Myometrial cell (primary cell): ENCODE data around the genes SEMA3C, ABCB4 and CDK14.

DNA sequence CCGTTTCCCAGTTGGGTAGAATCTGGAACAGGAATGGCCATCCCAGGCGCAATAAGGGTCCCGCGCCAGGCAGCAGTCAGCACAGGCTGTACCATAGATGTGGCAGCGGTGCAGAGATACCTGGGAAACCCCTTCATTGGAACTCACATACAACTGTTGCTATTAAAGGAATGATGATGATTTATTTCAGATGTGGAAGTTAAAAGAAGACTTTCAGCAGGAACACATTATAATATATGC is 119.8 kb downstream of the CD36 start:
- RAMPAGE, long total RNA, result no peak

- RAMPAGE, long total RNA, result no peak
These were observed 27.5 kb downstream of the SEMA3C start for GRCh38 chr7:80891375-80891727.

DNA sequence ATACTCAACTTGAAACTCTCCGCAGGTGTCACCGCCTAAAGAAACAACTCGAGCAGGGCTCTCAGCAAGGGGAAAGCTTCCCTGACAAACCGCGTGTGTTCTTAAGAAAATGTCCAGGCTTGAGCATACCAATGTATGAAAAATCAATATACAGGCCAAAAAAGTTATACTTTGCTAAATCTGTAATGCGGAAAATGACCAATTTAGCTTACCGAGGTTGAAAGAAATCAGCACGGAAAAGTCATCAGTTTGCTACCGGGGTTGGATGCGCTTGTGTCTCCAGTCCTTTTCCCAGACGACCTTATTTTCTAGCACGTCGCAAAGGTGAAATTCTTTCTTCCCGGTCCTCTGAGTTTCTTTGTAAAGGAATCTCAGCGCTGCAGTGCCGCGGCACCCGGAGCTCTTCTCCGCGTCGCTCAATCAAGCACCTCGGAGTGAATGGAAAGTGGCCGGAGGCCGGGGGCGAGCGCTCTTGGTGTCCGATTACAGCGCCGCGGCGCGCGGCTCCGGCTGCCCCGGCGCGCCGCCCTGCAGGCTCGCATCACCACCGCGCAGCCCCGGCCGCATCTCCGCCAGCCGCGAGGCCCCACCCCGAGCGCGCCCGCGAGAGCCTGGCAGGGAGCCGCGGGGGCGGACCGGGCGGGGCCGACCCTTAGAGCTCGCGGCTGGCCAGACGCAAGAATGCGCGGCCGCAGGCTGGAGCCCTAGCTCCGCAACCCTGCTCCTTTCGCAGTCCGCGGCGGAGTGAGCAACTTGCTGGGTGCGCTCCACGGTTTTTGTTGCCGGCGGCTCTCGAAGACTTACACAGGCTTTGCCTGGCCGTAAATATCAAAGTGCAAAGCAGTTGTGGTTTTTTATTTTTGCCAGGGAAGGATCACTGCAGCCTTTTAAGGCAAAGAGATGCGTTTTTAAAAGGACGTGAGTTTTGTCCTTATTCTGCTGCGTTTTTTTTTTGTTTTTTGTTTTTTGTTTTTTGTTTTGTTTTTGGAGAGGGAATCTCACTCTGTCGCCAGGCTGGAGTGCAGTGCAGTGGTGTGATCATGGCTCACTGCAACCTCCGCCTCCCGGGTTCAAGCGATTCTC is at the start of gene SEMA3C:
TSS of gene SEMA3C (minus strand) at position 436 of the 1,083 bp plus-strand sequence.
- RAMPAGE, long total RNA, result start-site peak on the minus strand centred at position 461 of the sequence, 177 bp wide, 3,399 and 6,053 reads in 2 replicates

- RAMPAGE, long total RNA, result no peak
These were observed 178.4 kb upstream of the HGF start for GRCh38 chr7:81947997-81948870.

- RAMPAGE, long total RNA, result no peak
These were observed 923 bp downstream of the SEMA3A start for GRCh38 chr7:84193676-84194056.

DNA sequence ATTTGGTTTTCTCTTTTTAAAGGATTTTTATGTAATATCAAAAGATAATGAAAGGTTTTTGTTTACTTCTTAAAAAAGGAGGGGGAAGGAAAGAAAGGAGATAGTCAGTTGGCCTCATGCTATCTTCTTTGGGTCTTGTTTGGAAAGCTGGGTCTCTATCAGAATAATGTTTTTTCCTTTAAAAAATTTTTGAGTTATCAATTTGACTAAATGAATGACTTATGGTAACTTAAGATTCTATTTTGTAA is 242.2 kb downstream of the SEMA3D start:
- RAMPAGE, long total RNA, result no peak

DNA sequence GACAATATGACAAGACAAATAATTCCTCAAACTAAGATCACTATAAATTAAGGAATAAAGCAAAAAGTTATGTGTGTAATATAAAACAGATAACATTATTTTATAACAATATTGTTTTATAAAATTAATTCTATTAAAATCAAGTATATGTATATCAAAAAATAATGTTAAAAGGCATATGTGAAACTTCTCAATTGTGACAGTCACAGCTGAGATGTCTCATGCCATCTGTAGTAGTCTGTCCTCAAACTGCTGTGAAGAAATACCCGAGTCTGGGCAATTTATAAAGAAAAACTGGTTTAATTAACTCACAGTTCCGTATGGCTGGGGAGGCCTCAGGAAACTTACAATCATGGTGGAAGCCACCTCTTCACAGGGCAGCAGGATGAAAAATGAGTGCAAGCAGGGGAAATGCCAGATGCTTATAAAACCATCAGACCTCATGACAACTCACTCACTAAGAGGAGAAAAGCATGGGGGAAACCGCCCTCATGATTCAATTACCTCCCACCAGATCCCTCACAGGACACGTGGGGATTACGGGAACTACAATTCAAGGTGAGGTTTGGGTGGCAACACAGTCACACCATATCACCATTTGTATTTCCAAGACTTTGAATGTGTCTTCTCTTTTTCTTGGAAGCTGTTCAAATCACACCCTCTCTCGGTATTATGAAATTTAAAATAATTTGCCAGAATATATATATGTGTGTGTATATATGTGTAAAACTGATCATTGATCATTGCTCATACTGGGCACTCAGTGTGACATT is 80.3 kb downstream of the SEMA3D start:
- RAMPAGE, long total RNA, result no peak

GRCh38 chr7:86654274-86654606 is 10.5 kb downstream of the GRM3 start:
- RAMPAGE, long total RNA, result no peak

GRCh38 chr7:86880122-86880632 is 179.3 kb downstream of the ELAPOR2 start:
- RAMPAGE, long total RNA, result no peak

- RAMPAGE, long total RNA, result no peak
These were observed 29.9 kb downstream of the DMTF1 start for GRCh38 chr7:87182115-87182648.

GRCh38 chr7:87184211-87184969 is 32.1 kb downstream of the DMTF1 start:
- RAMPAGE, long total RNA, result no peak

- RAMPAGE, long total RNA, result no peak
These were observed 31.4 kb downstream of the TMEM243 start for GRCh38 chr7:87188041-87188524.

DNA sequence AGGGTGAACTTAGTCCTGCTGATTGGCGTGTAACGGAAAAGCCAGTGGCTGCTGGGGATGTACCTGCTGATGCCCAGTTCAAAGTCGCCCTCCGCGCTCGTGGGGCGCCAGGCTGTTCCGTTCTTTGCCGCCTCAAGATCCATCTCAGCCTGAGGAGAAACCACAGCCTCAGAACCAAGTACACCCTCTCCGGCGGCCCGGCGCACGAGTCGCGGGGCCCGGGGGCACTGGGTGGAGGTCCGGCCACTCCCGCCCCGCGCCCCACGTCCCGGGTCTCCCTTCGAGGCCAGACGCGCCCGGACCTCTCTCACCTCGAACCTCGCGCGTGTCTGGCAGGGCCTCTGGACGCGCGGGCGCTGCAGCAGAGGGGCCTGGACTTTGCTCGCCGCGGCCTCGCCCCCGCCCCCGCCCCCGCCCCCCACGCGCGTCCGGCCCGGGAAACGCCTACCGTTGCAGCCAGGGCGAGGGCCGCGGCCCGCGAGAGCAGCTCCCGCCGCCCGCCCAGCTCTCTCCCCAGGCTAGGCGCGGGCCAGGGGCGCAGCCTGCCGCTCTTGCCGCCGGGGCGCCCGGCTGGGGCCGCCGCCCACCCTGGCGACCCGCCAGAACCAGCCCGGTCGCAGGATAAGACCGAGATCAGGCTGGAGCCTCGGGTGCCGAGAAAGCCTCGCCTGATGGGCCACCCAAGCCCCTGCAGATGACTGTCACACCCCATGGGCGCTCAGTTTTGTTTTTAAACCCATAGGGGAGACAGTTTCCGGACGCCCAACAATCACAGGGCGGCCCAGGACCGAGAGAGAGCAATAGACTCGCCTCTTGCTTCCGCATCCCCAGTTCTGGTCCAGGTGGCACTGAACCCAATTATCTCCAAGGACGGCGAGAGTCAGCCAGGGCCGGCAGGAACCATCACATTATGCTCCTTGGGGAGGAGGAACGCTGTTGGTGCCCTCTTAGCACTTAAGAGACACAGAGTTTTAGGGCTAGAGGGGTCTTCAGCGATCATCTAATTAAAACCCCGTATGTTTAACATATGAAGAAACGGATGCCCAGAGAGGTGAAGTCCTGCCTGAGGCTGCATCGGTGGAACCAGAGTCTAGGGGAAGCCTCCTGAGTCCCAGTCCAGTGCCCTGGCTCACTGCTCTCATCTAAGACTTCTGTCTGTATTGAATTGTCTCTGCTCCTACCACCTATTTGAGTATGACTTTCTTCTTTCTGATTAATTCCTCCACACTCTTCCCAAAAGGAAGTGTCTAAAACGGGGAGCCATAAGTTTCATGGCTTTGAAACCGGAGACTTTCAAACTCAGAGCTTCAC is at the start of gene ABCB4:
TSS of gene ABCB4 (minus strand) at position 358 of the 1,311 bp plus-strand sequence.
- RAMPAGE, long total RNA, result no peak

DNA sequence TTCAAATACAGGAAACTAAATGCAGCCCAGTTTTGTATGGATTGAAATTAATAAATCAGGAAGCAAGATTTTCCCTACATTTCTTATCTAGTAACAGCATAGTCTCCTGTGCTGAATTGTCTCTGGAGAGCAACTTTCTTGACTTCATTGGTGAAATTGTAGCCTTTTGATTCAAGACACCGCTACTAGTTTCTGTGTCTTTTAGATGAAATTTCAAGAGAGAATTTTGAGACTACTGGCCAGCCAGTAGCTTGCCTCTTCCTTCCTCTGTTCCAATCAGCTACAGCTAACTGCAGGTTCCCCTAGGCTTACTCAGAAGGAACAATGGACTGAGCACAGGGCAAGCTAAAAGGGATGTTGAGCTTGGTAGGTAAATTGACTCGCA is 80.9 kb downstream of the RUNDC3B start:
- RAMPAGE, long total RNA, result no peak

- RAMPAGE, long total RNA, result no peak
These were observed 84.4 kb downstream of the RUNDC3B start for GRCh38 chr7:87712488-87713070.

- RAMPAGE, long total RNA, result no peak
These were observed 107.1 kb downstream of the RUNDC3B start for GRCh38 chr7:87735222-87735824.

DNA sequence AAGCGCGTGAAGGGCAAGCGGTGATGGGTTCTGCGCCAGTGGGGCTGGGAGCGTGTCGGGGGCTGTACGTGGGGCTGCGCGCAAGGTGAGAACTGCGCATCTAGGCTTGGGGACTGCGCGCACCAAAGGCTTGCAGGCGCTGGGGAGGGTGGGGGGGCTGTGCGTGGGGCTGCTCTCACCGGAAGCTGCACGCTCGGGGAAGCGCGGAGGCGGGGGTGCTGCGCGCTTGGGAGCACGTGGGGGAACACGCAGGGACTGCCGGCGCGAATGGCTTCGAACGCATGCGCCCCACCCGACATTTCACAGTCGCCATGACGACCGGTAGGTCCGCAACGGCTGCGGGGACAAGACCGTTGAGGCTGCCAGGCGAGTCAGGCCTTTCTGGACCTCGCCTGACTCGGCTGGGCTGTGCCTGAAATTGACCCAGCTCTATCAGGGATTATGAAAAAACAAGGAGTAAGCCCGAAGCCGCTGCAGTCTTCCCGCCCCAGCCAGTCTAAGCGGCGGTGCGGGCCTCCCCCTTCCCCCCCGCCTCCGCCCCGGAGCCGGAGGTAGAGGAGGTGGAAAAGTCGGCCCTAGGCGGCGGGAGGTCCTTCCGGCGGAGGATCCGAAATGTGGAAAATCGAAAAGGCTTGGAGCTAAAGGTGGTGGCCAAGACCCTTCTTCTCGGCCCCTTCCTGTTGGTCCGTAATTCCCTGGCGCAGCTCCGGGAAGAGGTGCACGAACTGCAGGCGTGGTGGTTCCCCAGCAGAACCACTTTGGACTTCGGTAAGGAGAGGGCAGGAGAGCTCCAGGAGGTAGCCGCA is 35.0 kb upstream of the STEAP1 start:
- RAMPAGE, long total RNA, result no peak

- RAMPAGE, long total RNA, result no peak
These were observed 23.2 kb upstream of the STEAP2 start for GRCh38 chr7:90188277-90188766.

DNA sequence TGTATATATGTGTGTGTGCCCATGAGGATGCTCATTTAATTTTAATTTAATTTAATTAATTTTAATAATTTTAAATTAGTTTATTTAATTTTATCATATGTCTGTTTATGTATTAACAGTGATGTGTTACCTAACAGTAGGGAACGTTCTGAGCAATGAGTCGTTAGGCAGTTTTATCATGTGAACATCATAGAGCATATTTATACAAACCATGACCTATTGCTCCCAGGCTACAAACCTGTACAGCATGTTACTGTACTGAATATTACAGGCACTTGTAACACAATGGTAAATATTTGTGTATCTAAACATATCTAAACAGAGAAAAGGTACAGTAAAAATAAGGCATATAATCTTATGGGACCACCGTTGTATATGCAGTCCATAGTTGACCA is 13.7 kb upstream of the CFAP69 start:
- RAMPAGE, long total RNA, result no peak

GRCh38 chr7:90595519-90596734 is at the start of gene CDK14:
Gene CDK14, plus strand, starts transcription at chr7:90596321.
- RAMPAGE, long total RNA, result start-site peak on the minus strand at chr7:90595841-90595889, 18 and 37 reads in 2 replicates; start-site peak on the plus strand at chr7:90596423-90596675, 115 and 240 reads in 2 replicates